Mammary microvascular endothelial cell (primary cell): ENCODE measurements around the gene BCL2L13.

- RAMPAGE, long total RNA = no peak
Measured at GRCh38 chr22:11859513-11859965, 3668.5 kb upstream of the OR11H1 start.

DNA sequence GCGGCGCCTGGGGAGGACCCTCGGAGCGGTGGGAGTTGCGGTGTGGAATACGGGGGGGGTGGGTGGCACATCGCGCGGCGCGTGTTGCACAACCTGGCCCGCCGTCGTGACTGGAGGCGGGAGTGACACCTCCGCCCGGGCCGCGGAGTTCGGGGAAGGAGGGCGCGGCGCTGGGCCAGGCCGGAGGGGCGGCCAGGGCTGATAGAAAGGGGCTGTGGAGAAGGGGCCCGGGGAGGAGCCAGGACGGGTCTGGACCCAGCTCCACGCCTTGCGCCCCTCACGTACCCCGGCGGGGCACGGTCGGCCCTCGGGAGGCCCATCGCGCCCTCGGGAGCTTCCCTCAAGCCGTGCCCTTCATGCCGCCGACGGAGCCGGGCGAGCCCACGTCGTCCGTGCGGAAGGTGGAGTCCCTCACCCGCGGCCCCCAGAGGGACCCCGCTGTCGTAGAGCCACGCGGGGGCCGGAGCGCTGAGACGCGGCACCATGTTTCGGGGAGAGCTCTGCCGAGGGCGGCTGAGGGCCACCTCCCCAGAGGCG, 654 bp downstream of the IL17RA start:
- RAMPAGE, long total RNA = no peak

DNA sequence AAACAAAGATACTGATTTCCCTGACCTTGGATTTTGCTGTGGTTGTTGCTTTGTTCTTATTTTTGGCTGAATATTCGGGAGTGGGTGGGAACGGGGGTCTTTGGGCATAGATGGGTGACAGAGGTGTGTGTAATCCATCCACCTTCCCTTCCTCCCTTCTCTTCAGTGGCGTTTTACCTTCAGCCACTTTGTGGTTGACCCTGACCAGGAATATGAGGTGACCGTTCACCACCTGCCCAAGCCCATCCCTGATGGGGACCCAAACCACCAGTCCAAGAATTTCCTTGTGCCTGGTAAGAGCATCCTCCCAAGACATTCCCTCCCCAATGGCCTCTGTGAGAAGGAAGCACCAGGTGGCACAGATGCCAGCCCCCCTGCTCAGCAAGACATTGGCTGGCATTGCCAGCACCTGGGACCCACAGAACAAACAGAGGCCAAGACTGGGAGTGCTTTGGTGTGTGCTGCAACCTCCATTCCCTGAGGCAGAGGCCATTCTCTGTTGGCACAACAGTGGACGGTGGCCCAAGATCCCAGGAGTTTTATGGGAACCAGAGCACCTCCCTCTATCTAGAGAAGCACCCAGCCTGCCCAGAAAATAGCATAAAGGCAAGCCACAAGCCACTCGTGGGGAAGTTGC, 15.5 kb downstream of the IL17RA start:
- RAMPAGE, long total RNA = no peak

DNA sequence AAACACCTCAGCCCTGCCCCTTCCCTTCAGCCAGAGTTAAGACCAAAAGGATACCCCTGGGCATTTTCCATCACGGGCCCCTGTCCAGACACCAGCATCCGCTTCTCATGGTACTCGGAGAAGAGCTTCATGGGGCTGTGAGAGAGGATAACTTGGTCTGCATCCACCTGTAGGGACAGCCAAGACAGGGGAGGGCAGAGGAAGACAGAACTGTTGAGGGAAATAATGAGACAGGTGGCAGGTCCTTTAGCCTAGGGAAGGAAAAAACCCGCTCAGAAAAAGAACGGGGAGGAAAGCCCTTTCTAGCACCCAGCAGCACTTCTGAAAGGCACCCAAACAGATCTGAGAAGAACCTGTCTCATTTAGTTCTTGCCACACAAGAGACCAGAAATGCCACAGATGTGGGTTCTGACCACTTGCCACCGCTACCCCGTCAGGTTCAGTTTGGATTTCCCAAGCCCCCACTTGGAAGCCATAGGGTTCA, 10.6 kb downstream of the HDHD5 start:
- RAMPAGE, long total RNA = no peak

GRCh38 chr22:17230053-17230723, 11.0 kb upstream of the ADA2 start:
- RAMPAGE, long total RNA = no peak

DNA sequence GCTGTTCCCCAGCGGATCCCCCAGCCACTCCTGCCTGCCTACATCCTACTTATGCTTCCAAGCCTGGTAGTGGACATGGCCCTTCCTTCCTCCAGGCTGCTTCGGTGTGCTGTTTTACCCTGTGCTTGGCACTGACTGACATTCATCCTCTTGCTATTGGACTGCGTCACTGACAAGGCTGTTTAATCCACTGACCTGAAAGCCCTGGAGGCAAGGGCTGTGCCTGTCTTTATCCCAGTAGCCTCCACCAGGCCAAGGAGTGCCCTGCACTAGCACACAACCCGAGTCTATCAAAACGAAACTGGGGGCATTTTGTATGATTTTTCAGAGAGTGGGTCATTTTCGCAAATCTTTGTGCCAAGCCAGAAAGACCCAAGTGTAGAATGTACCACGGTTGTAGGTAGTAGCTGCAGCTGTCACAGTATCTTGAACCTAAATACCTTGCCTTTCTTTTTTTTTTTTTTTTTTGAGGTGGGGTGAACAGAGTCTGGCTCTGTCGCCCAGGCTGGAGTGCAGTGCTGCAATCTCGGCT, 64.8 kb upstream of the CECR2 start:
- RAMPAGE, long total RNA = no peak

DNA sequence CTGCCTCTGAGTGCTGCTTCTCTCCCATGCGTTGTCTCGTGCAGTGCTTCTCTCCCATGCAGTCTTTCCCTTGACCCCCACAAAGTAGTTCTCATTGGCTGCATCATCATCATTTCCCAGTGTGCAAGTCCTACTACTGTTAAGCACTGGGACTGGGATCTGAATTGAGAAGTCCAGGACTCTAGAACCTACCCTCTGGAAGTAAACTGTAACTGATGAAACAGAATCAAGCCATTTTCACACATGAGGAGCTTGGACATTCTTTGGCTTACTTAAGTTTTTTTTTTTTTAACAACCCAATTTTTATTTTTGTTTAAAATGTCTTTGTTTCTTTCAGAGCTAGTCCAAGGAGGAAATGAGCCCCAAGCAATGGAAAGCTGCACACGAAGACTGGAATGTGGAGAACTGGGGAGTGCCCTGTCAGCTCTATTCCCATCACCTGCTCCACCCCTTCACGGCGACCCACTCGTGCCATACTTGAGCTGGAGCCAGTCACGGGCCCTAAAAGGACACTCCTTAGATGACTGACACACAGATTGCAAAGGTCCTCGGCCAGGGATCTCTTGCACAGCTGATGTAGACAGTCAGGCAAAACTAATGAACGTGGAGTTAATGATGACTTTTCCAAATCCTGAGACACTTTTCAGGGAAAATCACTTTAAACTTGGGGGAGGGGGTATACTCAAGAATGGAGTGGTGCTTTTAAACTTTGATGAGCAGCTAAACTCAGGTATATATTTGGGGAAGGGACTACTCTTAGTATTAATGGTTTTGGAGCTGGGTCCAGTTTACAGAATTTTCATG, 10.6 kb upstream of the SLC25A18 start:
- RAMPAGE, long total RNA = no peak

GRCh38 chr22:17607414-17607922, 21.1 kb downstream of the ATP6V1E1 start:
- RAMPAGE, long total RNA = no peak

DNA sequence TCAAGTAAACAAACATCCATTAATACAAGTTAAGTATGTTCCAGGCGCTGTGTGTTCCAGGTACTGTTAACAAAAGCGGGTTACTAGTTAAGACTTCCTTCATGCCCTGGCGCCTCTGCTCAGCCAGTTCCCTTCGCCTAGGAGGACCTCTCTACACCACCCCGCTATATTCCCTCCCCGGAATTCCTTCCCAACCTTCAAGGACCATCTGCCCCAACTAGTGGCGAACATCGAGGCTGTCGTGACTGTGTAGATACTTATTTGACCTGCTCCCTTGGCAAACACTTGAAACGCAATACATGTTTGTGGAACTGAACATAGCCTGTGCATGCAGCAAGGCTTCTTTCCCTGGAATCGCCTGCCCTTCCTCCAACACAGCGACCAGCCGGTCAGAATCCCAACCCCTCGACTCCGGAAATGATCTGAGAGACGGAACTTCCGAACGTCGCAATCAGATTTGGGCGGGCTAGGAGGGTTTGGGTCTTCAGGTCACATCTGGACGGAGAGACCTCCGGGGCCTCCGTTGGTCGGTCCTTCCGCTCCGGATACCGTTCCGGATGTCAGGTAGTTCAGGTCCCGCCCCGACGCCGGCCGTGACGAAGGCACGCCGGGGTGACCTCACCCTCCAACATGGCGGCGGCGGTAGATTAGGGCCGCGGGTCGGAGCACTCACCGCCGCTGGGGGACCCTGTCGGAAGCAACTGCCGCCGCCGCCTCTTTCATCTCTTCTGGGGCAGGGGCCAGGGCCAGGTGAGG, at the start of gene BCL2L13:
TSS of gene BCL2L13 (plus strand) at position 621 of the 756 bp plus-strand sequence.
- RAMPAGE, long total RNA = start-site peak on the plus strand centred at position 649 of the sequence, 59 bp wide, 208 and 93 reads in 2 replicates

DNA sequence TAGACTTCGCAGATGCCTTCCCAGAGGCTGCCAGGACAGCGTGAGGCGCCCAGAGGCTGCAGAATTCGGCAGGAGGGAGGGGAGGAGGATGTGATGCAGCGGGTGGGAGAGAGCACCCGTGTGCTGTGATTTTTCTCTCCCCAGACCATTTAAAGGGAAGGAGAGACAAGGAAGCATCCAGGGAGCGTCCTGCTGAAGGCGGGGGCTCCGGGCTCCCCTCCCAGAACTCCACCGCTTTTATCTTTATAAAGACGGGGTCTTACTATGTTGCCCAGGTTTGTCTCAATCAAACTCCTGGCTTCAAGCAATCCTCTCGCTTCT, 25.2 kb downstream of the BID start:
- RAMPAGE, long total RNA = no peak

DNA sequence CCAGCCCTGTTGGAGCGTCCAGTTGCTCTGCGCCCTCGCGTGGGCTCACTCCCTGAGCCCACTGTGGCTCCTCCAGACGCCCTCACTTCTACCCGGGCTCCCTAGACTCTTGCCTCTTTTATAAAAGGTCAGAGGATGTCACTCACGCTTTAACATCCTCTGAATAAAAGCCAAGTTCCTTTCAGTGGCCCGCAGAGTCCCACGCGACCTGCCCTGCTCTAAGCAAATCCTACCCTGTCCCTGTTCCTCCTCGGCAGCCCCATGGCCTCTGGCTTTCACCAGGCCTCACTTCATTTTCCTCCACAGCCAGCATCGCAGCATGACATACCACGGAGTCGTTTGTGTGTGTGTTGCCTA, 997 bp upstream of the BID start:
- RAMPAGE, long total RNA = no peak

GRCh38 chr22:17776108-17776322, 1.7 kb upstream of the BID start:
- RAMPAGE, long total RNA = no peak

DNA sequence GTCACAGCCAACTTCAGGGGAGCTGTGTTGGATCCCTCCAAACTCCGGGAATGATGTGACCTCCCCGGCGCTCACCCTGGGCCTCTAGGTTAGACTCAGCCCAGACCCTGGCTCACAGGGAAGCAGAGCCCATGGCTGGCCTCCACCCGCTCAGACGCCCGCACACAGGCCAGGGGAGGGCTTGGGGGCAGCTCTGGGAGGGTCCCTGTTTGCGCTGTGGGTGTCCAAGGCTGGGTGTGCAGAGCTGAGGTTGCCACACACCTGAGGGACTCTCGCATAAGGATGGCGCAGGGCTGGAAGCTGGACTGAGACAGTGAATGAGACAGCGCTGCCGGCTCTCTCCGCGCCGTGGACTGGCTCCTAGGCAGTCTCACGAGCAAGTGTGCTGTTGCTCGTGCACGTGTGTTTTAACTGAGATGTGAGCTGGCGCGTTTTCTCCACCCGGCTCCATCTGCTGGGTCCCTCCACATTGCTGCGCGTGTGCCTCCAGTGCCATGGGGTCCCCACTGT, 4.1 kb upstream of the BID start:
- RAMPAGE, long total RNA = no peak

DNA sequence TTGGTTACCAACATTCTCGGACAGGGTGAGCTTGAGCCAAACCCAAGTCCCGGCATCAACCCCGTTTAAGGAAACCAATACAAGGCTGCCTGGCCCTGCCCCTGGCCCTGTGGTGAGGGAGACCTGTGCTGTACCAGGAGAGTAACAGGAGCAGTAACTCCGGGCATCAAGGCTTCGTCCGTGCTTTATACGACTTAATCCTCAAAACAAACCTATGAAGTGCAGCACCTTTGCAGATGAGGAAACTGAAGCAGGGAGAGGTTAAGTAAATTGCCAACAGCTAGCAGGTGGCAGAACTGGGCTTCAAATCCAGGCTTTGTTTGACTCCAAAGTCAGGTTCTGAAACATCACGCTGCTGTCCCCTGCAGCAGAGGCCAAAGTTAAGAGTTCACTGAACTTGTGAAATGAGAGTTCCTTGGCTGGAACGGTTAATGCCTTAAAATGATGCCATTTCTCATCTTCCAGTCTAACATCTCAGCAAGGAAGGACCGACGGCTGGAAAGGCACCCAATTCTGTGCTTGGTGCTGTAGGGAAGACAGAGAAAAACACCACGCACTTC, 64.1 kb upstream of the BID start:
- RAMPAGE, long total RNA = no peak

DNA sequence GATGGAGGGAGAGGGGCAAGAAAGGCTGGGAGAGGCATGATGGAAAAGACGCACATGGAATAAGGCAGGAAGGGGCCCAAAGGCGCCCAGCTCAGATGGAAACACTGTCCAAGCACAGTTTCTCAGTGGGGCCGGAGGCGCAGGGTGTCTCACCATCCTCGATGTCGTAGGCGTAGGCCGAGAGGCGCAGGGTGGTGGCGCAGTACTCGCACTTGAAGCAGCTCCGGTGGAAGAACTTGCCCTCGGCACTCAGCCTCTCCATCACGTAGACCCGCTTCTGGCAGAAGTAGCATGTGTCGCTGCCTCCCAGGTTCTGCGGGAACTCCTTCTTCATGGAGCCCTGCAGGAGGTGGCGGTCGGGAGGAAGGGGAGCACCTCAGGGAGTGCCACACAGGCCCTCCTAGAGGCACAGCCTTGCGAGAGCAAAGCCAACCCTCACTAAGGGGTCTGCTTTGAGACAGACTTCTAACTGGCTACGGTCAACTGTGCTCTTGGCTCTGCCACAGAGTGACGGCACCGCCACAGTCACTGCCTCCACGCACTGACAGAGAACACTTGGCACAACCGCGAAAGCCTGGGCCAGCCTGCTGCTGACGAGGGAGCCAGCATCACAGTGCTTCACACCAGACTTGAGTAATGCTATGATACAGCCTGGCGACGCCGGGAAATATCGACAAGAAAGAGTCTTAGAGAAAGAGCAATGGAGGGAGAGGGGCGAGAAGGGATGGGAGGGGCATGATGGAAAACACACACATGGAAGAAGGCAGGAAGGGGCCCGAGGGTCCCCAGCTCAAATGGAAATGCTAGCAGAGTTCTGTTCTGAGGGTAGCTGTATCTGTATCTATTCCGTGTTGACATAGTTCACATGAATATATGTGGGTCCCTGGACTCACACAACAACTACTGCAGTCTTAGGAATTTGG, 97.7 kb upstream of the BID start:
- RAMPAGE, long total RNA = no peak

DNA sequence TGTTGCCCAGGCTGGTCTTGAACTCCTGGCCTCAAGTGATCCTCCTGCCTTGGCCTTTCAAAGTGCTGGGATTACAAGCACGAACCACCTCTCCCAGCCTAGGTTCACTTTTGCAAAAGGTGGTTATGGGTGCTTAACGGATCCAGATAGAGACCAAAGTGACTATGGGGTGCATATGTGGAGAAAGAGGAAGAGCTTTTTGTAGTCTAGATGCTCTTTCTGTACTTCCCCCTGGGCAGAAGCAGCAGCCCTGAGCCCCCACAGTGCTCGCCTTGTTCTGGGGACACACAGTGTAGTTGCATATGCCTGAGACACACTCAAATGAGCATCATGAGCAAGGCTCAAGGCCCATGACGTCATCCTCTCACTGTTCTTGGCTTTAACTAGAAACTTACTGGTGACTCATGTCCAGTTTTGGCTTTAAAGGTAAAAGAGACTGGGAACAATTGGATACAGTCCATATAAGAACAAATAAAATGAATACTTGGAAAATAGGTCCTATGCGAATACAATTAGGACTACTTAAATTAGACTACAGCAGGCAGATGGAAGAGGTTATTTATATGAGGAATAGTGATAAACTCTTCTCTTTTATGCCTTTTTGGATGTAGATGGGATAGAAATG, 20.2 kb upstream of the PEX26 start:
- RAMPAGE, long total RNA = no peak

- RAMPAGE, long total RNA = no peak
Measured at GRCh38 chr22:18068918-18069610, 8.7 kb upstream of the PEX26 start.

DNA sequence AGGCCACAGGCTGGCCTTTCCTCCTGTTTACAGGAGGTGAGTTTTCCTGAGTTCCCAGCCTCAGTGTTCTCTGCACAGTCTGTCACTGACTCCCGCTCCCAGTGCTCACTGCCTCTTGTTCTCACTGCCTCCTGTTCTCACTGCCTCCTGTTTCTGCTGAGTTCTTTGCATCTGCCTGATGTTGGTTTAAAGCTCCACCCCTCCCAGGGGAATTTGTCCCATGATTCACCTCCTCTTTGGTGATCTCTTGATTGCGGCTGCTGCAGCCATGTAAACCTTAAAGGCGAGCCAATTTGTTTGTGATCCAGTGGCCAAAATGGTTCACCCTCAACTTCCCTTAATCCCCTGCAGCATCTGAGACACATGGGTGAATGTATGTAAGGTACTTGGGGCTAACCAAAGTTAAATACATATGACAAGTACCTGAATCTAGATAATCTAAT, 6.0 kb upstream of the TUBA8 start:
- RAMPAGE, long total RNA = no peak

GRCh38 chr22:18148351-18148788, 1.6 kb upstream of the USP18 start:
- RAMPAGE, long total RNA = no peak

- RAMPAGE, long total RNA = no peak
Measured at GRCh38 chr22:18577924-18578300, 33.8 kb downstream of the RIMBP3 start.